Epithelial cell of esophagus (primary cell): Measurements from ENCODE around the gene SETD9.

DNA sequence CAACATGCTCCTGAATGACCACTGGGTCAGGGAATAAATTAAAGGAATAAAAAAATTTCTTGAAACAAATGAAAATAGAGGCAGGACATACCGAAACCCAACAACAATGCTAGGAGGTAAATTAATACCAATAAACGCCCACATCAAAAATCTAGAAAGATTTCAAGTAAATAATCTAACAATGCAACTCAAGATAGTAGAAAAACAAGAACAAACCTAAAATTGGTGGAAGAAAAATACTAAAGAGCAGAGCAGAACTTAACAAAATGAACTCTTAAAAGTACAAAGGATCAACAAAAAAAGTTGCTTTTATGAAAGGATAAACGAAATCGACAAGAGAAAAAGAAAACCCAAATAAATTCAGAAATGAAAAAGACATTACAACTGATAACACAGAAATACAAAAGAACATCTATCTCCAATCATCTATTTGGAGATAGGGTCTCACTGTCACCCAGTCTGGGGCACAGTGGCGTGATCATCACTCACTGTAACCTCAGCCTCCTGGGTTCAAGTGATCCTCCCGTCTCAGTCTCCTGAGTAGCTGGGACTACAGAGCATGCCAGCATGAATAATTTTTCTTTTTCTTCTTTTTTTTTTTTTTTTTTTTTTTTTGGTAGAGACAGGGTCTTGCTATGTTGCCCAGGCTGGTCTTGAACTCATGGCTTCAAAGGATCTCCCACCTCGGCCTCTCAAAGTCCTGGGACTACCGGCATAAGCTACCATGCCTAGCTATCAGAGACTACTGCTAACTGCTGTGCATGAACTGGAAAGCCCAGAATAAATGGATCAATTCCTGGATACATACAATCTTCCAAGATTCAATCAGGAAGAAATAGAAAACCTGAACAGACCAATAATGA, 103.0 kb downstream of the PLPP1 start:
- RRBS = no CpG with 5 or more reads among the region's 8 CpGs

DNA sequence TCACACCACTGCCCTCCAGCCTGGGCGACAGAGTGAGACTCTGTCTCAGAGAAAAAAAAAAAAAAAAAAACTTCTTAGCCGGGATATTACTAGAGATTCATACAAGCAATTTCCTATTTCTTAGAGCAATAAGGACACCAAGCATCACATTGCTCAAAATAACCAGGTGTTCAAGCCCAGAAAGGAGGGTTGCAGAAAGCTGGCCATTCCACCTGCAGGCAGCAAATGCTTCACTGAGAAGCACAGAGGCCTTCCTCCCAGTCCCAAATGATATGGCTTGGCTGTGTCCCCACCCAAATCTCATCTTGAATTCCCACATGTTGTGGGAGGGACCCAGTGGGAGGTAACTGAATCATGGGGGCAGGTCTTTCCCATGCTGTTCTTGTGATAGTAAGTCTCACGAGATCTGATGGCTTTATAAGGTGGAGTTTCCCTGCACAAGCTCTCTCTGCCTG, 98.8 kb downstream of the PLPP1 start:
- RRBS = no CpG with 5 or more reads among the region's 3 CpGs

GRCh38 chr5:55438887-55439921, 95.6 kb downstream of the PLPP1 start:
- RRBS = no CpG with 5 or more reads among the region's 8 CpGs

DNA sequence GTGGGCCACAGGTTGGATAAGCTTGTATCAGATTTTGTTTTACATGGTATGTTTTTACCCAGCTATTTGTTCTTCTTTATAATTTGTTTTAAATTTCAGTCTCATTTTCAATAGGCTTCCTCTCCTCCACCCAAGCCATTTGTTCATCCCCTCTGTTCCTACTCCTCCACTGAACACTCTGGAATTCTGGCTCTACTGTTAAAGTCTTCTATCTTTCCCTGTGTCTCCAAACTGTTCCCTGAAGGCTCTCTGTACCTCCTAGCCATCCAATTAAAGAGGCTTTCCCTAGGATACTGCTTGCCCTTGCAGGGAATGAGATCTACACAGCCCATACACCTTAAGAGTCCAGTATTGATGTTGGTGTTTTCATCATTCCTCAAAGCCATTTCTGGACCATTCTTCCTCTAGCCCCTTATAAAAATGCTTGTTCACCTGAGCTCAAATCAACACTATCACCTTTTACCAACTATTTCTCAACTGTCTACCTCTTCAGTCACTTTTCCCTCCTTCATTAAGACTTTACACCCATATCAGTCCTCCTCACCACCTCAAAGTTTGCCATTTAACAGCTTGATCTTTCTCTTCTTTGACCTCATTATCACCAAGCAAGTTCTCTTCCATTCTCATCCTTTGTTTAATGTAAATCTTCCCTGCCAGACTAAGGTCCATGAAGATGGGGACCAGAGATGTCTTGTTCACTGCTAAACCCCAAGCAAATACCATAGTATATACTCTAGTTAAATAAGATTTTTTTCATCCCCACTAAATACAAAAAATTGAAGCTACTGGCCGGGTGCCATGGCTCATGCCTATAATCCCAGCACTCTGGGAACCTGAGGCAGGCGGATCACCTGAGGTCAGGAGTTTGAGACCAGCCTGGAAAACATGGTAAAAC, 68.9 kb downstream of the PLPP1 start:
- RRBS = no CpG with 5 or more reads among the region's 2 CpGs

DNA sequence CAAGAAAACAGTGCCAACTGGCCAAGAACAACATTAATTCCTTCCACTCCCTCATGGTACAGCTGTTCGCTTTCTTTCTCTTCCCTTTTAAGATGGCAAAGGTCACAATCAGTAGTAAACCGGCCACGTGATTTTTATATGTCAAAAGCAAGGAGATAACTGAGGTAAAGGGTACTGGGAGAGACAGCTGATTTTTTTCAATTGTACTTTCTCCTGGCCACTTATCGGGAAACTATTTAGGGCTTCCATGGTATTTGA, 25.0 kb downstream of the PLPP1 start:
- RRBS = no CpG with 5 or more reads among the region's 4 CpGs

DNA sequence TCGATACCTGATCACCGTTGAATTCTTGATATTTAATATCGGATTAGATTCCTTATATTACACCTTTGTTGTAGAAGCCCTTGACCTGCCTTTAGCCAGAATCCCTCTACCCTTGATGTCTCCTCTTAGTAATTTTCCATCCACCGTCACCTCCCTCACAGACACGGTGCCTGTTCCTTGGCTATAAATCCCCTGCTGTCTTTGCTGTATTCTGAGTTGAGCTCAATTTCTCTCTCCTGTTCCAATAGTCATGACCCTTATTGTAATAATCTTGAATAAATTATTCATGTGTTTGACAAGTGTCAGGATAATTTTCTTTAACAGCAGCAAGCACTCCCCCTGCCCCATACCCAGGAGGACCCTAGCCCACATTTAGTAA, 808 bp upstream of the PLPP1 start:
- RRBS = no CpG with 5 or more reads among the region's 5 CpGs

- RRBS = 17% methylated on average over 1 of the region's 12 CpGs
Measured at GRCh38 chr5:55600939-55601948, 66.5 kb upstream of the PLPP1 start.

GRCh38 chr5:55691003-55692272, 20.7 kb downstream of the SLC38A9 start:
- RRBS = no CpG with 5 or more reads among the region's 6 CpGs

- RRBS = no CpG with 5 or more reads among the region's 7 CpGs
Measured at GRCh38 chr5:55931636-55932120, 63.1 kb downstream of the IL6ST start.

GRCh38 chr5:55944457-55945144, 50.2 kb downstream of the IL6ST start:
- RRBS = no CpG with 5 or more reads among the region's 17 CpGs

GRCh38 chr5:55954527-55955243, 40.1 kb downstream of the IL6ST start:
- RRBS = no CpG with 5 or more reads among the region's 7 CpGs

- RRBS = no CpG with 5 or more reads among the region's 5 CpGs
Measured at GRCh38 chr5:55973056-55973515, 21.7 kb downstream of the IL6ST start.

DNA sequence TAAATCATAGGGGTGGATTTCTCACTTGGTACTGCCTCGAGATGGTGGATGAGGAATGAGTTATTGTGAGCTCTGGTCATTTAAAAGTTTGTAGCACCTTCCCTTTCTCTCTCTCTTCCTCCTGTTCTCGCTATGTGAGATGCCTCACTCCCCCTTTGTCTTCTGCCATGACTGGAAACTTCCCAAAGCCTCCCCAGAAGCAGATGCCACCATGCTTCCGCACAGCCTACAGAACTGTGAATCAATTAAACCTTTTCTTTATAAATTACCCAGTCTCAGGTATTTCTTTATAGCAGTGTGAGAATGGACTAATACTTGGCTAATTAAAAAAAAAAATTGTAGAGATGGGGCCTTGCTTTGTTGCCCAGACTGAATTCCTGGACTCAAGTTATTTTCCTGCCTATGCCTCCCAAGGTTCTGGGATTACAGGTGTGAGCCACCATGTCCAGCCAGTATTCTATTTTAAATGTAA, 19.5 kb downstream of the IL6ST start:
- RRBS = no CpG with 5 or more reads among the region's 3 CpGs

DNA sequence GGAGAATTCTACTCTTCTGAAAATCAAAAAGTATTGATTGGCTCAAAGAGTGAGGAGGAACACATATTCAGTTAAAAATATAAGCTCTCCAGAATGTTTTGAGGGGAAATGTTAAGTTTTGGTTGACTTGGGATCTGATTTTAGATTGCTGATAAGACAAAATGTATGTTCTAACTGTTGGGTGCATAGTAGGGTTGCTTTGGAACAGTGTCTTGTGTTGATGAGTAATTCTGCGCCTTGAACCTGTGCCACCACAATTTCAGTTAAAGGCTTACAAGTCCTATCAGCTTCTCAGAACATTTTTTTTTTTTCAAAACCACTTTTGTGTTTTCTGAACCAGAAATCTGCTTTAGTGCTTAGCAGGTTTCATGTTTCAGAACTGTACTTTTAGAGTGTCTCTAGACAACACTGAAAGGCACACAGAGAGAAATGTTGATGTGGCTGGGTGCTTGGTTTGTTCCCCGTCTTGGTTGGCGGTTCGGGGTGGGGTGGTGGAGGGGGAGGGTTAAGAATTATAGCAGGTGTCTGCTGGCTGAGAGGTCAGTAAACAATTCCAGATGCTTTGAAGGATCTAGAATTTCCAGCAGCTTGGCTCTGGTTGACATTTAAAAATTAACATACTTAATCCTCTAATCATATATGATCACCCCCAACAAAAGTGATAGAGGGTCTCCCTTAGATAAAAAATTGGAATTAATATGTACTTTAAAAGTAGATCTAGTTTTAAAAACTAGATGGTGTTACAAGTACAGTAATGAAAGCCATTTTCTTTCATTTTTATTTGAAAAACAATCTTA, 84.6 kb downstream of the ANKRD55 start:
- RRBS = no CpG with 5 or more reads among the region's 4 CpGs

GRCh38 chr5:56610411-56610836, 204.9 kb upstream of the MAP3K1 start:
- RRBS = no CpG with 5 or more reads among the region's 1 CpG

GRCh38 chr5:56638875-56639471, 176.4 kb upstream of the MAP3K1 start:
- RRBS = no CpG with 5 or more reads among the region's 4 CpGs

GRCh38 chr5:56671455-56671992, 143.8 kb upstream of the MAP3K1 start:
- RRBS = no CpG with 5 or more reads among the region's 4 CpGs

GRCh38 chr5:56686139-56687257, 128.9 kb upstream of the MAP3K1 start:
- RRBS = no CpG with 5 or more reads among the region's 6 CpGs

GRCh38 chr5:56908982-56909687, at the start of gene SETD9:
TSS of gene SETD9 (plus strand) at chr5:56909596.
- RRBS = under 1% methylated on average over 16 of the region's 58 CpGs

- RRBS = 2% methylated on average over 9 of the region's 32 CpGs
Measured at GRCh38 chr5:56910150-56910934, 946 bp downstream of the SETD9 start.